Measurements from ENCODE around the genes TUBA4B and STK11IP.

GRCh38 chr2:219180828-219181648 lies 3.0 kb downstream of the RETREG2 start:
- RRBS, 2 experiments, result no CpG with 5 or more reads among the region's 9 CpGs

DNA sequence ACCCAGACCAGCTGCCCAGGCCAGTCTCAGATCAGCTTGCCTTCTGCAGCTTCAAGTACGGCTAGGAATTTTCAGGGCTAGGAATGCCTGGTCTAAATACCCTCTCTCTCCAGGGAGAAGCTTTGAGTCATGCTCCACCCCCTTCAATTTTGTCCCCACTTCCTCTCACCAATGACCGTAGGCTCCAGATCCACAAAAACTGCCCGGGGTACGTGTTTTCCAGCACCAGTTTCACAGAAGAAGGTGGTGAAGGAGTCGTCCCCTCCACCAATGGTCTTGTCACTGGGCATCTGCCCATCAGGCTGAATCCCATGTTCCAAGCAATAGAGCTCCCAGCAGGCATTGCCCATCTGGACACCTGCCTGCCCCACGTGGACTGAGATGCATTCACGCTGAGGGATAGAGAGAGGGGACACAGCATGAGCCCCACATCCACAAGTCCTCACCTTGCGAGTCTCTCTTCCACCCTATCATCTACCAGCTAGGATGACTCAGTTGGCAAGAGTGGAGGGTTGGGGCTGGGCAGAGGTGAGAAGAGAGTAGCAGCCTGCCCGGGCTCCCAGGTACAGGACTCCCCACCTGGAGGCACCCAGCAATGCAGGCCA lies 1.1 kb upstream of the TUBA4B start:
- RRBS, 2 experiments, result no CpG with 5 or more reads among the region's 9 CpGs

DNA sequence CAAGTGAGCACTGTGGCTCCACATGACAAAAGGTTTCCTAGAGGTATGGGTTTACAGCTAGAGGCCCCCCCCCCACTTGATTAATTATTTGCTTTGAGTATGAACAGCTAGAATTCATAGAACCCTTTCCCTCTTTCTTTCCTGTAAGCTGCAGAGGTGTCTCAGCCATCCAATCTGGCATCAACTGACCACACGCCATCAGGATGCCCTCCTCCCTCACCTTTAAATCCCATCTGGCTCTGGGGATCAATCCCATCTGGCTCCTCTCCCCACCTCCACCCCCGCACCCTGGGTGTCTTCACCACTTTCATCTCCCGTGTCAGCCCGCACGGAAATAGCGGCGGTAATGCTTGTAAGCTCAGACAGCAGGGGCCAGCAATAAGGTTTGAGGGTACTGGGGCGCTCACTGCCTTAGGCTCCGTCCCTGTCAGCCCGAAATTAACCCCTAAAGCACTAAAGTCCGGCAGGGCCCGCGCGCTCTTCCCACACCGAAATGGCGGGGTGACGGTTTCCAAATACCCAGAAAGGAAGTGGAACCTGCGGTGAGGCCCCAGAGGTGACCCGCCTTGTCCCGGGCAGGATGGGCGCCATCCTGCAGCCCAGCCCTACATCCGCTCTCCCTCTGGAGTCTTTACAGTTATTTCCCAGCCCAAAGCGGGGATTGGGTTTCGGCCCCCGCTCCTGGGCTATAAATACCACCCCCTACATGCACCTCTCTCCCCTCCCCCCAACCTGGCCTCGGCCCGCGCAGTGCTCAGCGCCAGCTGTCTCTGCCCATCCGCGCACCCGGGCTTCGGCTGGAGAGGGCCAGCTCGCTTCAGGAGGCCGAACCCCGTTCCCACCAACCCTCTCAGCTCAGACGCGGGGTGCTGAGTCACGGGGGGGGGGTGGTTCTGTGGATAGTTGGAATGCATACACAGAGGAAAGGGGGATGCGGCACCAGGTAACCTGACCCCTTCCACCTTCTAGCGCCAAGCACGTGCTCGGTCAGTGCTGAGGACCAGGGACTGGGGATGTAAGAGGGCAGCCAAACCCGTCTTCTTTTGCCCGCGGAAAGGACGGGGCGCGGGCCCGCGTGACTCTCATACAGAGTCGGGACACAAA lies at the start of gene TUBA4B:
TUBA4B (plus strand) TSS at position 767 of the 1,104 bp plus-strand sequence.
- RRBS, 2 experiments, result 21% methylated on average over 8 of the region's 52 CpGs; no CpG with 5 or more reads in 1 of the 2 experiments

- RRBS, 2 experiments, result no CpG with 5 or more reads among the region's 14 CpGs
These were observed 10.2 kb downstream of the PTPRN start for GRCh38 chr2:219298845-219299463.

GRCh38 chr2:219408130-219408537 lies 10.0 kb upstream of the DES start:
- RRBS, 2 experiments, result no CpG with 5 or more reads among the region's 7 CpGs

DNA sequence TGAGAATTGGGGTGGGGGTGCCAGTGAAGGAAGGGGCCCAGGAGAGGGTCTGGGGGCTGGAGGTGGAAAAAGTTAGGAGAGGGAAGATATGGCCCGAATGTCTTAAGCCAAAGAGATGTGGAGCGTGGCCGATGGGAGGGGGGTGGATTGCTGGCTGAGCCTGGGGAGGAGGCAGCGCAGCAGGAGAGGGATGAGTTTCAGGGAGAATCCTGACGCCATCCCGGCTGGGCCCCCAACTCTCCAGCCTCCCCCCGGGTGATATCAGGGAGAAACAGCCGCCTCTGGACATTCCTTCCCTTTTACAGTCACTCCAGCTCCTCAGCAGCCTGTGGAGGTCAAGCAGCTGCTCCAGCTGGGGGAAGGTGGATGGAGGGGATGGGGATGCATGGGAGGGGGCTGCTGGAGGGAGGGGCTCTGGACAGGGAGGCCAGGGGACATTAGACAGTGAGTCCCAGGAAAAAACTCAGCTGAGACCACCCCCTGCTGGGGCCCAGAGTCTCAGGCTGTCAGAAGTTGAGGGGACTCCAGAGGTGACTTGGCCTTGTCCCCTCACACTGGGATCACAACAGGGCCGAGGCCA lies 9.5 kb upstream of the DES start:
- RRBS, 2 experiments, result no CpG with 5 or more reads among the region's 9 CpGs

GRCh38 chr2:219441737-219442646 lies 7.3 kb downstream of the SPEG start:
- RRBS, 2 experiments, result 1 to 2% methylated on average over 48 to 49 of the region's 89 CpGs

- RRBS, 2 experiments, result 87 to 94% methylated on average over 6 to 8 of the region's 25 CpGs
These were observed 3.1 kb upstream of the SPEGNB start for GRCh38 chr2:219492642-219493440.

DNA sequence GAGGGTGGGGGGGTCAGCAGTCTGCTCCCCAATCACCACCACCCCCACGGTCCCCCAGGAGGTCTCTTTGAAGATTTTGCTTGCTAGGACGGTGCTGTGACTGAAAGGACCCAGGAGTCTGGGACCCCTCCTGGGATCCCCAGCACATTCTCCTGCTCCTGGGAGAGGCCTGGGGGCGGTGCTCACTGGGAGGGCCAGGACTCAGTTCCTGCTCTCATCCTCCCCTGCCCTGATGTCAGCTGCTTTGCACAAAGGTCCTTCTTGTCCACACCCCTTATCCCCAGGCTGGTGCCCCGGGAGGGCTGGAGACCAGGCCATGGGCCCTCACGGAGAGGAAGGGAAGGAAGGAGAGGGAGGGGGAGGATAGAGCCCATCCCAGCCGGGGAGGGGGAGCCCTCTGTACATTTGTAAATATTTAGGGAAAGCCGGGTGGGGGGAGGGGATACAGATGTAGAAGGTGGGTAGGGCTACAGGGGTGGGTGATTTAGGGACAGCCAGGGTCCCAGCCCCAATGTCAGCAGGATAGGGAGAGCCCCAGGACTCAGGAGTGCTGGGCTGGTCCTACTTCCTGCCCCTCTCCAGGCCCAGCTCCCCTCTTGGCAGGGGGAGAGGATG lies 5.5 kb downstream of the CHPF start:
- RRBS, 2 experiments, result 2 to 45% methylated on average over 3 of the region's 7 CpGs

DNA sequence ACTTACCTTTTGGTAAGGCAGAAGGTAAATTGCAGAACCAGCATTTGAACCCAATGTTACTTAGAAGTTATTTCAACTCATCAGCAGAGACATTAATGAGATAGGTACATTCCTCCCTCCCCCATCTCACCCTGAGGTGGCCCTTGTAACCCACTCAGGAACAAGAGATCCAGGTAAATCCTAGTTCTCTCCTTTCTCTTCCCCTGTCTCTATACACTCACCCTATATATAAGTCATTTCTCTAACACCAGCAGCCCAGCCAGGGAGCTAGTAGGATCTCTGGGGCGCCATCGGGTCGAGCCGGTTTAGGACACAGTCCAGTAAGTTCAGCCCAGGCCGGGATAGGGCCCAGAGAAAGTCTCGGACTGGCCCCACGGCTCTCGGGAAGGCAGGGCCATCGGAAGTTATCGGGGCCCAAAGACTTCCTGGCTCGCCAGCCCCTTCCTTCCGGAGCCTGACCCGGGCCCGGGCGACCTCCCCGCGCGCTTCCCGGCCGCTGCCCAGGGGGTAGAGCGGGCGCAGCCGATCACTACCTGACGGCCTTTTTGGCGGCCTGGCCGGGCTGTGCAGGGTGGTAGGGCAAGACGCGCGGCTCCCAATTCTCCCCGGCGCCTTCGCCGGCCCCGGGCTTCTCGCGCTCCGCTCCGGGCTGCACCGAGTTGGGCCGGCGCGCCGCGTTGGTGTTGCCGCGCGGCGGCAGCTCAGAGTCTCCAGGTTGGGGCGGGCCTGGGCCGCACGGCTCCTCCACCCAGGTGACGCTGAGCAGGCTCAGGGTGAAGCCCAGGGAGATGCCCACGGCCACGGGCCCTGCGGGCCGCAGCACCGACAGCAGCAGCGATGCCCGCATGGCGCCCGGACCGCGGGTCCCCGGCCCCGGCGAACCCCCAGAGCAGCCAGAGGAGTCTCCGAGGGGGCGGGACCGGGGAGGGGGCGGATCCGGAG lies 646 bp downstream of the CHPF start:
- RRBS, 2 experiments, result under 1 to 2% methylated on average over 18 to 22 of the region's 71 CpGs

DNA sequence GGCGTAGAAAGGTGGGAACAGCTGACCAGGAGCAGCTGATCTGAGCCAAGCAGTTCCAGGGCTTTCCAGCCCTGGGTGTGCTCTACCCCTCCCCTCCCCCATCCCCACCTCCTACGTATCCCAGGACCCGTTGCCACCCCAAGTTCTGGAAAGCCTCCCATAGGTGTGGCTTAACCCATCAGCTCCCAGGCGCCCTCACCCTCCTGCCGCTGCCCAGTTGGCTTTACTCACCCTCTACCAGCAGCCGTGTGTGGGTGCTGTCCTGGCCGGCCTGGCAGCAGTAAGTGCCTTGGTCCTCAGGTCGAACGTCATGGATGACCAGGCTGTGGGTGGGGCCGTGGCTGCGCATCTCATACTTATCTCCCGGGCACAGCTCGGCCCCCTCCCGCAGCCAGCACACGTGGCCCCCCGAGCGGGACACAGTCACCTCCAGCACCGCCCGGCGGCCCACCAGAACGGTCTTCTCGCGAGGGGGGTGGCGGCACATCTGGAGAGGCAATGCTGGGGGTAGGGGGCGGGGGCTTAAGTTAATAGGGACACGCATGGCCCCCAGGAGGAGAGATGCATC lies 7.6 kb downstream of the TMEM198 start:
- RRBS, 2 experiments, result 1 to 9% methylated on average over 8 to 10 of the region's 26 CpGs

DNA sequence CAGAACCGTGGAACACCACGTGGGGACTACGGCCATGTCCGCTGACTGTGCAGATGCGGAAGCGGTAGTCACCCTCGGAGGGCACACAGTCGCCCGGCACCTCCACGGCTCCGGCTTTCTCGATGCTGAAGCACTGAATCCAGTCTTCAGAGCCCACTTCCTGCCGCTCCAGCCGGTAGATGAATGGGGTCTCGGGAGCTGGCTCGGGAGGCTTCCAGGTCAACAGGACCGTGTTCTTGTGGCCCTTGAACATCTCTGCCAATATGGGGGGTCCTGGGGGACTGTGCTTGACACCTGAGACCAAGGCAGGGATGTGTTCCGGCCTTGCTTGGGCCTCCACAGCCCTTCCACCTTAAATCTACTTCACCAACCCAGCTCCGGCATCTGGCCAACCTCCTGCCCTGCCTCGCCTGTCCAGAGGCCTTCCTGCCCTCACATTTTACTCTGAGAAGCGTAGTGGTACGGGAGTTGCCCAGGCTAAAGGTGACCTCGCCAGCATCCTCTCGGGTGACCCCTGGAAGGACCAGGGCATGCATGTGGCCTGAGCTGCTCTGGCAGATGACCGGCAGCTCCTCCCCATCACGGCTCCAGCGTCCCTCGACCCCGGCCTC lies 4.0 kb downstream of the OBSL1 start:
- RRBS, 2 experiments, result 93 to 95% methylated on average over 10 to 11 of the region's 29 CpGs

DNA sequence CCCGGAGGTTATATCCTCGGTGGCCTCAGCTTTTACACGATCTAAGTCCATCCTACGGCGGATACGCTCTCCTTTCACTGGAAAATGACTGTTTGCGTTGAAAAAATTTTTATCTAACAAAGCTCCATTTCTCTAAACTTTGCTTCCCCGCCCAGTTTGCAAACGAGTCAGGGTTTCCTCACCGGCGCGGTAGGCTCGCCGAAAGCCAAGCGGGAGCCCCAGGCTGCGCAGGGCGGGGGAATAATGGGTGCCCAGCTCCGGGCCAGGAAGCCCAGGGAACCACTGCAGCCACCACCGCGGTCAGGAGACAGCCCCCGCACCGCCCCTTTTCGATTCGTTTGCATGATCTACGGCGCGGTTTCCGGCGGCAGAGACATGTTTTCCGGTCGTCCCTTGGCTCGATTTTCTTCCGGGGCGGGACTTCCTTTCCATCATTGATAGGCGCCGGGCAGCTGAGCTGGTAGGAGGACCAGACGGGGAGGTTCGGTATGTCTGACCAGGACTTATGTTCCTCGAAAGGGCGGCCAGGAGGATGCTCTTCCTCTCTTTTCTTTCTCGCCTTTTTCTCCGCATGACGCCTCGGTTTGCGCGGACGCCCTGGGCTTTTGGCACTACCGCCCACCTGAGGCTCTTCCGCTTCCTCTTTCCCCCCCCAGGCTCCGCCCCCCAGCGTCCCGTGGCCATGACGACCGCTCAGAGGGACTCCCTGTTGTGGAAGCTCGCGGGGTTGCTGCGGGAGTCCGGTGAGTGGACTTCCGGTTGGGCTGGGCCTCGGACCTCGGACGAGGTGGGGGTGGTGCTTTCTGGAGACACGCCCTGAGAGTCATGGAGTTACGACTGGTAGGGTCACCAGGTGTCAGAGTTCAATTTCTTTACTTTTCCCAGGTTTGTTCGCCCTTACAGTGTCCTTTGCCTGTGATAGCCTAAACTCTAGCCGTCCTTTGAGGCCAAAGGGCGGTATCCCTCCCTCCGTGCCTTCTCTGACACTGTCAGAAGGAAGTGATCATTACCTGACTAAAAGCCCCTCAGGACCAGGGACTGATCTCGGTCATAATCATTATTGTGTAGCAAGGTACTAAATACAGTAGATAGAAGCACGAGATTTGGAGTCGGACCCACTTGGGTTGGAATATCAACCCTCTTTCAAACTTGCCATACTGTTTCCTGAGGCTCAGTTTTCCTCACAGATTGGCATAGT lies at the start of gene STK11IP:
STK11IP (plus strand) TSS at position 420 of the 1,198 bp plus-strand sequence.
- RRBS, 2 experiments, result under 1 to 1% methylated on average over 15 of the region's 71 CpGs

DNA sequence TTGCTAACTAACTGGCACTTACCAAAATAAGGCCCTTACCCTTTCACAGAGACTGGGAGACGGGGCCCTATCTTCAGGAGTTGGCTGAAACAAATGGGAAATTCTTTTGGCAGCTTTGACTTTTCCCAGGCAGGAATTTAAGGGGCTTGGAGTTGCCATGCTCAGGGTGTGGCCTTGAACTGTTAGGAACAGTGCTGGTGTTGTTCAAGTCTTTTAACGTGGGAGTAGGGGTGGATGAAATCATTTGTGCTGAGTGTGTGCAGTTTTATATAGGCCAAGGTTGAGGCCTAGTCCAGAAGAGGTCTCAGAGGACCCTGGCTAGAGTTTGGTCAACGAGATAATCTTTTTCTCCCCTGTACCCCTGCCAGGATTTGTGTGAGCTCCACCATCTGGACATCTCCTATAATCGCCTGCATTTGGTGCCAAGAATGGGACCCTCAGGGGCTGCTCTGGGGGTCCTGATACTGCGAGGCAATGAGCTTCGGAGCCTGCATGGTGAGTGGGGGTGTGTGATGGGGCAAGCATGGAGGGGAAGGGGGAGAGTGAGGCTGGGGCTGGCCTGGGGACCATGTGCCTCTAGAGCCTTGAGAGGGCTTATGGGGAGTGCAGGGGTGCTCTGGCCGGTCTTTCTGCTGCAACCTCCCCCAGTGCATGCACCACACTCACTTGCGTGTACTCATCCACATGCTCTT lies 7.7 kb downstream of the STK11IP start:
- RRBS, 2 experiments, result no CpG with 5 or more reads among the region's 8 CpGs

GRCh38 chr2:219713052-219713578 lies 85.7 kb downstream of the SLC4A3 start:
- RRBS, 2 experiments, result no CpG with 5 or more reads among the region's 1 CpG

GRCh38 chr2:219769025-219770128 lies 141.9 kb downstream of the SLC4A3 start:
- RRBS, 2 experiments, result 100% methylated on average over 1 of the region's 19 CpGs

DNA sequence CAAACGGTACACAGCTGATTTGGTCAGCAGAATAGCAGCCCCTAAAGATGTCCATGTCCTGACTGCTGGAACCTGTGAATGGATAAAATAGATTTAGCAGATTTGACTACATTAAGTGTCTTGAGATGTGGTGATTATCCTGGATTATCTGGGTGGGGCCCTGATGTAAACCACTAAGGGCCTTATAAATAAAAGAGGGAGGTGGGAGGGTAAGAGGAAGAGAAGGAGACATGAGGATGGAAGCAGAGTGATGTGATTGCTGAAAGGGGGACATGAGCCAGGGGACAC lies 637.8 kb downstream of the SLC4A3 start:
- RRBS, 2 experiments, result no CpG with 5 or more reads among the region's 1 CpG

- RRBS, 2 experiments, result under 1 to 3% methylated on average over 7 of the region's 46 CpGs
These were observed 366 bp downstream of the ENSG00000288658 start for GRCh38 chr2:222319632-222319946.

DNA sequence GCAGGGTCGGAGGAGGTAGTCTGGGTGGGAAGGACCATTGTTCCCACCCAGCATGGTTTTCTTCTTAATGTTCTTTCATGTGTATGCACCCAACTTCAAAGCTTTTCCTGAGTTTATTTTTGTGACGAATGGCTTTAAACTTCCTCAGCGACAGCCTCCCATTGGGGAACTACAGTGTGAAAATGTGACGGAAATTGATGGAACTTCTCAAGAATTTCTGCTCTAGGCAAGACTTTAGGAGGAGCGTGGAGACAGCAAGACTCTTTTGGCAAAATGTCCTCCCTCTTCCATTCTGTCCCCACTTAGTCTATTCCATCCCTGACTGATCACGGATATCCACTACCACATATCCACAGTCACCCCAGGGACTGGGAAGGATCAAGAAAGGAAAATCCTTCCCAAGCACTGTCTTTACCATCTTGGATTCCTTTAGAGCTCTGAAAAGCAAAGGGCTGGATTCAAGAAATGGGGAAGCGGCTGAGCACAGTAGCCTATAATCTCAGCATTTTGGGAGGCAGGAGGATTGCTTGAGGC lies 38.6 kb downstream of the SGPP2 start:
- RRBS, 2 experiments, result no CpG with 5 or more reads among the region's 7 CpGs

DNA sequence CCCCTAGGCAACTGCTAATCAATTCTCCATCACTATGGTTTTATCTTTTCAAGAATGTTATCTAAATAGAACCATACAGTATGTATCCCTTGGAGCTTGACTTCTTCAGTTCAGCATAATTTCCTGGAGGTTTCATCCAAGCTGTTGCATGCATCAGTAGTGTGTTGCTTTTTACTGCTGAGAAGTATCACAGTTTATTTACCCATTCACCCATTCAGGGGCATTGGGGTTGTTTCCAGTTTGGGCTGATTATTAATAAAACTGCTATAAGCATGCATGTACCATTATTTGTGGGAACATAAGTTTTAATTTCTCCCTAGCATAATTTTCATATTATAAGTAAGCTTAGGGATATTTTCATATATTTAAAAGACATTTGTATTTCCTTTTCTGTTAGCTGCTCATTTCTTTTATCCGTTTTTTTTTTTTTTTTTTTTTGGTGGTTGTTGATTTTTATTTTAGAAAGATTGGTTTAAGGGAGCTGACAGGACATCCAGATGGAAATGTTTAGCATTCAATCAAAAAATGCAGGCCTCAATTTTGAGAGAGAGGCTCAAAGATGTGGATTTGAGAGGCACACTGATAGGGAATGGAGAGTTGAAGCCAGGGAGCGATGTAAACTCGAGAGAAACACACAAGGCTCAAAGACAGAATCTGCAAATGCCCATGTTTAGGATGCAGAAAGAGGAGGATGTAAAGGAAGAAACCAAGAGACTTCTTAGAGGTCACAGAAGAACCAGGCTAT lies 100.7 kb downstream of the FARSB start:
- RRBS, 2 experiments, result no CpG with 5 or more reads among the region's 3 CpGs

All from NT2/D1 (cell line).